Diencephalon (tissue), 2 donors: ENCODE measurements around a stretch of chr10.

- RAMPAGE, long total RNA = no peak
Observed at GRCh38 chr10:19843222-19843685, 27.0 kb downstream of the PLXDC2 start.

GRCh38 chr10:20085697-20085923, 269.4 kb downstream of the PLXDC2 start:
- RAMPAGE, long total RNA = no peak

DNA sequence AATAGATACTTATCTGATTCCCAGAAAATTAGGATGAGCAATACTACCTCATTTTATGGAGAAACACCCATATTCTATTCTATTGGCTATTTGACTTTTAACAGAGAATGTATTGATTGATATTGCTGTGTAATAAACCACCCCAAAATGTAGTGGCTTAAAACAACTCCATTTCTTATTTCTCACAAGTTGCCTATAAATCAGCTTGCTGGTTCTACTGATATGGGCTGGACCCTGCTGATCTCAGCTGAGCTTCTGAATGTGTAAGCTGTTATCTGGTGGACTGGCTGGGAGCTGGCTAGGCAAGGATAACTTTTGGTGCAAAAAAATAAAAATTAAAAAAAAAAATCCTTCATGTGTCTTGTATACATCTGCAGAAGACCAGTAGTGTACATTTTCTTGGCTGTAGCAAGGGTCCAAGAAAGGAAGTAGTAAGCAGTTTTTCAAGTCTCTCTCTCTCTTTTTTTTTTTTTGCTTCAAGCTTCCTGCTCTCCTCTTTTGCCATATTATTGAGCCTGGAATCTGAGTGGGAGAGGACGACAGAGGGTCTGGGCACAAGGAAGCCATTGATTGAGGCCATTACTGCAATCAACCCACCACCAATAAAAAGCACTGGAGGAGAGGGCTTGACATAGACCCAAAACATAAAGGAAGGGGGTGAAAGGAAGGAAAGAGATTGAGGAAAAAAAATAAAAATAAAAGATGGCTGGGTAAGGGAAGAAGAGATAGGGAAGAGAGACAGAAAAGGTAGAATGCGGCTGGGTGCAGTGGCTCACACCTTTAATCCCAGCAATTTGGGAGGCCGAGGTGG, 345.0 kb downstream of the PLXDC2 start:
- RAMPAGE, long total RNA = no peak

DNA sequence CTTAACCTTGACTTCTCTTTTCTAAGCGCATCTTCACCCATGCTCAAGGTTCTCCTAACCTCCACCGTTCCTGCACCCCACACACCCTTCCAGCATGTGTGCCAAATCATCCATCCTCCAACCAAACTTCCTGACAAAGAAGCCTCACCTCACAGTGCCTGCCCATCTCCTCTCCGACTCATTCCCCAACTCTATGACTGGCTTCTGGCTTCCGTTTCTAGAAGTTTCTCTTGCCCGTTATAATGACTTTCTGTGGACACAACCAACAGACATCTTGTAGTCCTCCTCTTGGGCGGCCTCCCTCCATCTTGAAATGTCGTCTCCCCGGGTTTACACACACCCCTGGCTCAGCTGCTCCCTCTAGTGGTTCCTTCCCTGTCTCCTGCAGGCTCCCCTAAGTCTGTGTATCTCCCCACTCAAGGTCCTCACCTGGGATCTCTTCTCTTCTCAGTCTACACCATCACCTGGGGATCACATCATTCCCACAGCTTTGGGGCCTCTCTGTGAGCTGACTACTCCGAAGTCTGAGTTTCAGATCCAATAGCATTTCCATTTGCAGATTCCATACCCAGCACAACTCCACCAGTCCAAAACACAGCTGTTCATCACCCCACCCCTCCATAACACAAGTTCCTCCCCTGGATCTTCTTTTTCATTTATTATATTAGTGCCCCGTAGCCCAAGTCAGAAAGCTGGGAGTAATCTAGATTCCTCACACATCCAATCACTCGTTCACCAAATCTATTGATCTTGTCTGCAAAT, 123.5 kb upstream of the NEBL start:
- RAMPAGE, long total RNA = no peak

GRCh38 chr10:21147053-21148007, 250.2 kb upstream of the NEBL start:
- RAMPAGE, long total RNA = no peak

GRCh38 chr10:21494136-21495256, 31.0 kb downstream of the SKIDA1 start:
- RAMPAGE, long total RNA = no peak

DNA sequence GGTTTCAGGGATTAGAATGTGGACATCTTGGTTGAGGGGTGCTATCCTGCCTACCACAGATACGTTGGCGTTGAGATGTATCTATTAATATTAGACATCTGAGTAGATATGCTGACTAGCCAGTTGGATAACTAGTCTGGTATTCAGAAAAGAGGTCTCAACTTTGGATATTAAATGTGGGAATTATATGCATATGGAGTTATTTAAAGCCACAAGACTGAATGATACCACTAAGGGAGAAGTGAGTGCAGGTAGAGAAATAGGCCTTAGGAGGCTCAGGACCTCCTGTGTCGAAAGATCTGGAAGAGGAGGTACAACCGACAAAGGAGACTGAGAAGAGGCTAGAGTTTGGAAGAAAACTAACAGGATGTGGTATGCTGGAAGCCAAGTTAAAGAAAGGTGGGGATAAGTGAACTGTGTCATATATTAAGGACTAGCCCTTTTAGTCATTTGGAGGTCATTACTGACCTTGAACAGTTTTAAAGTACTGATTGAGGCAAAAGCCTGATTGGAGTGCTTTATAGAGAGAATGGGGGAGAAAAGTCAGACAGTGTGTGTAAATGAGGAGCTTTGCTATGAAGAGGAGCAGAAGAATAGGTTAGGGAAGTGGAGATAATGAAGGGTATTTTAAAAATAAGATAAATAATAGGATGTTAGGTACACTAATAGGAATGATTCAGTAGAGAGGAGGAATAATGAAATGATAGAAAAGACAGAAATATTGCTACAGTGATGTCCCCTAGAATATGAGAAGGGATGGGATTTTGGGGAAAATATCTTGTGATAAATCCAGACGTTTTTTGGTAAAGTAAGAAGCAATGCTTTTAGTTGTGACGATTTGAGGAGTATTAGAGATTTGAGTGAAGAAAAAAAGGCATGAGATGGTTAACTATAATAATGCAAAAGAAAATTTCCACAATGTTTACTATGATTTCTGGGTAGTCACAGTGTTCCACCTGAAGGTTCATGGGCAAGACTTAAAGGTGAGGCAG, 119.9 kb downstream of the MLLT10 start:
- RAMPAGE, long total RNA = no peak

GRCh38 chr10:21692990-21693442, 159.0 kb downstream of the MLLT10 start:
- RAMPAGE, long total RNA = no peak

DNA sequence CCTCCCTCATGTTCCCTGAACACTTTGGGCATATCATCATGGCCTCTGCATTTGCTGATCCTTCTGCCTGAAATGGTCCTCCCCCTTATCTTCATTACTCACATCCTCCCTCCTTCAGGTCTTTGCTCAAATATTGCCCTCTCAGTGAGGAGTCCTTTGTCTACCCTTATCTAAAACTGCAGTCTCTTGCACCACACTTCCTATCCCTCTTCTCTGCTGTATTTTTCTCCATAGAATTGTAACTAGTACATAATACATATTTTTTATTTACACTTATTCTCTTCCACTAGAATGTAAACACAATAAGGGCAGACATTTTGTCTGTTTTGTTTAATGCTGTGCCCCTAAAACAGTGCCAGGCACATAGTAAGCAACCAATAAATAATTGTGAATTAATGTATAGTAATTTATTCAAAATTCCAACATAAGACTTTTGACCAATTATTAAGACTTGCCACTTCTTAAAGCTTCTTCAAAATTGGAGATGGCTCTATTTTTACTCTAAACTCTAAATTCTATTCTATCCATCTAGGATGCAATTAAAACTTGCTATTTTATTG, 41.6 kb downstream of the DNAJC1 start:
- RAMPAGE, long total RNA = no peak

DNA sequence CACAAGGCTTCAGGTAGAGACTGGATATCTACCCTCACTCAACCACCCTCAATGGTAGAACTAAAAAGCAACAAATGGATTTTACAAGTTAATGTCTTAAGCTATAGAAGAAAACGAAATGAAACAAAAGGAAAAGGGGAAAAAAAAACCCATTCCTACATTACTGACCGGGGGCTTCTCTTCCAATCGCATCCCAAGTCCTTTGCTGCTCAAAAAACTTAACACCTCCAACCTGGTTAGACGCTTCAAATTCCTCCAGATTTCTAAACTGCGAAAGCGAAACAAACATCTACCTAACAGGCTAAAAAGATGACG, 1.2 kb downstream of the DNAJC1 start:
- RAMPAGE, long total RNA = no peak

GRCh38 chr10:22002656-22003610, 597 bp downstream of the DNAJC1 start:
- RAMPAGE, long total RNA = no peak

DNA sequence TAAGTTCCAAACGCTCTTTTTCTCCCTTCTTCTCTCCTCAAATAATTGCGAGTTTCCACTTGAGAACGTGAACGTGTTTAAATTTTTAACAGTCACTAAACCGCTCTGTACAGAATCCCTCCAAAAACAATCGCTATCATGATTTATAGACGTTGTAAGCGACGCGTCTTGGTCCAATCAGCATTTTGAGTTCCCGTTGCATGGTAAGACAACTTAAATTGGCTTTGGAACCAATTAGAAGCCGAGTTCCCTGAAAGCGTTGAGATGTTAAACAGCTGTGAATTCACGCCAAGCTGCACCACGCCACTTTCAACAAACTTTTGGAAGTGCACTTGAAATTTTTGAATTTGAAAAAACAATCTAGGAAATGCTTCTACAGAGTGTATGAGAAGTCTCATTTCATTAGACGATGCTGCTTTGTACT, 12.6 kb upstream of the EBLN1 start:
- RAMPAGE, long total RNA = no peak

DNA sequence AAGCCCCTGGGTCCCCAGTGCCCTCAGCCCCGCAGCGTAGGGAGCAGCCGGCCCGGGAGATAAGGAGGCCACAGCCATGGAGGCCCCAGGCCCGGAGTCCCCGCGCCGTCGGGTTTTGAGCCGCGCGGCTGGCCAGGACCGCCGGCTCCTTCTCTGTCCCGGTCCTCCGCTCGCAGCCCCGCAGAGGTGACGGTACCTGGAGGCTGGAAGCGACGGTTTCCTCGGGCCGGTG, 35.3 kb upstream of the EBLN1 start:
- RAMPAGE, long total RNA = no peak

DNA sequence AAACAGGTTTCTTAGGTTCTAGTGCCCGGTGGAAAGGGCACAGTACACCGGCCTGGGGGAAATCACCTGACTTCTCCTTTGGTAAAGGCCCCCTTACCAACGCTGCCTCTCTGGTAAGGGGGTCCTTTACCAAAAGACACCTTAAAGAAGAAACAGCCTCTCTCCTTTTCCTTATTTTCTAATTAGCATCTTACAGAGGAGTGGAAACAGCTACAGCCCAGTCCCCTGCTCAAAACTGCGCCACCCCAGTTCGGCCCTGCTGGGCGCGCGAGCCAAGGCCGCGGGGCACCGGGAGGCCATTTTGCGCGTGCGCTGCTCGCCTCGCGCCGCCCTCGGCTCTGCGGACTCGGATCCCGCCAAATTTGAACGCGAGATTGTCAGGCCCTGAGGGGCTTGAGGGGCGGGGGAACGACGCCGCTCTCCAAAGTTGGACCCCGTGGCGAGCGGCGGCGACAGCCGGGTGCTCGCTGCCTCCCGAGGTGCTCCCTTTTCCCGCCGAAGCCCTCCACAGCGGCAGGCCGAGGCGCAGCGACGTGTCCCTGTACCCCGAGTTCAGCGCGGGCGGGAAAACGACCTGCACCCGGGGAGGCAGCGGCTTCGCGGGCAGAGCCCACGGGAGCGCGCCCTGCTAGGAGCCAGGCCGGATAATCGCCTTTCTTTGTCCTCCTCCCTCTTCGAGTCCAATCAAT, 11.0 kb upstream of the SPAG6 start:
- RAMPAGE, long total RNA = no peak

GRCh38 chr10:22438465-22438979, 93.2 kb downstream of the SPAG6 start:
- RAMPAGE, long total RNA = no peak

GRCh38 chr10:22475671-22476629, 130.7 kb downstream of the SPAG6 start:
- RAMPAGE, long total RNA = no peak

GRCh38 chr10:22615666-22616661, 98.4 kb downstream of the PIP4K2A start:
- RAMPAGE, long total RNA = no peak

GRCh38 chr10:22631567-22632040, 82.8 kb downstream of the PIP4K2A start:
- RAMPAGE, long total RNA = no peak

DNA sequence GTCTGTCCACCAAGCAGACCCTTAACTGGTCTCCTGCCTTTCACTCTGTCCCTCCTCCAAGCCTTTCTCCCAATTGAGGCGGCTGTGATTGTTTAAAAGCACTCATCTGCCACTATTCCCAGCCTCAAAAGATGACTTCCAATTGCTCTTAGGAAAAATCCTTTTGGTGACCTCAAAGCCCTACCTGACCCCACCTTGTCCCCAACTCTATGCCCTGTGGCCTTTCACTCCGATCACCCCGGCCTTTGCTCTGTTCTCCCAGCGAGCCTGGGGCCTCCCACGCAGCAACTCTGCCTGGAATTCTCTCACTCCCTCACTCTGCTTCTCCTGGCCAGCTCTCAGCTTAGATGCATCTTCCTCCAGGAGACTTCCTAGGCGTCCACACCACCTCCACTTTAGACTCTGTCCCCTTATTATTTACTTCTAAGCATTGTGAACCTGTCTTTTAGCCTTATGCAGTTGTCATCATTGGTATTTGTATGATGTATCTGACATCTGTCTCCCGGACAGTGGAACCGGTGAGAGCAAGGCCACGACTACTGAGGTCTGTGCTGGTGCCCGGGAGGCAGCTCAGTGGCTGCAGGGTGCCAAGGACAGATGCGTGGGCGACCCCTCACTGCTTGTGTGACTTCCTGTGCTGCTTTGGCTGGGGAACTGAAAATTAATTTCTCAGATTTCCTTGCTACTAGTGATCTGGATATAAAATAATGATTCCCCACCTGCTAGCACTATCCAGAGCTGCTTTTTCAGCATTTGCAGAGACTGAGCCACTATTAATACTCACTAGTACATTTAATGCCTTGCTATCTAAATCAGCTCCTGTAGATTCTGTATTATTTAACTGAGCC, 63.0 kb downstream of the PIP4K2A start:
- RAMPAGE, long total RNA = no peak

DNA sequence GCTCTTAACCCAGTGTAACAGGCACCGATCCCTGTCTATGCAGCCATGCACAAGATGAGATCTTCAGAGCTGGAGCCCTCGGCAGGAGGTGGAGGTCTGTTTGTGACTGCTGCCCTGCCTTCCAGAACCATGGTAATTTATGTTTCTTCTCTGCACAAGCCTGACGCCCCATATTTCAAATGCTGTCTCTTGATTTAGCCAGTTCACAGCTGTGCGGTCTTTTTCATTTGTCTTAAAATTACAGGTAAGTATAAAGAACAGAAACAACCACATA, 59.2 kb downstream of the PIP4K2A start:
- RAMPAGE, long total RNA = no peak